SJSA1 (cell line): ENCODE measurements around the genes FXR2 and PER1.

GRCh38 chr17:7614342-7614615, 418 bp downstream of the FXR2 start:
- RAMPAGE, long total RNA: no peak

- RAMPAGE, long total RNA: no peak
Measured at GRCh38 chr17:7614616-7615721, at the start of gene FXR2. Gene FXR2, minus strand, starts transcription at chr17:7614897.

- RAMPAGE, long total RNA: no peak
Measured at GRCh38 chr17:7641748-7642132, 9.0 kb upstream of the ATP1B2 start.

DNA sequence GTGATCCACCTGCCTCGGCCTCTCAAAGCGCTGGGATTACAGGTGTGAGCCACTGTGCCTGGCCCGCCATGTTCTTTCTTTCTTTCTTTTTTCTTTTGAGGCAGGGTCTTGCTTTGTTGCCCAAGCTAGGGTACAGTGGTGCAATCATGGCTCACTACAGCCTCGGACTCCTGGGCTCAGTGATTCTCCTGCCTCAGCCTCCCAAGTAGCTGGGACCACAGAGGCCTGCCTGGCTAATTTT, 9.2 kb downstream of the TP53 start:
- RAMPAGE, long total RNA: no peak

- RAMPAGE, long total RNA: no peak
Measured at GRCh38 chr17:7834385-7834840, 396 bp downstream of the KDM6B start.

GRCh38 chr17:7837316-7838077, 3.5 kb downstream of the KDM6B start:
- RAMPAGE, long total RNA: no peak

- RAMPAGE, long total RNA: no peak
Measured at GRCh38 chr17:7845729-7846782, 8.8 kb upstream of the TMEM88 start.

- RAMPAGE, long total RNA: no peak
Measured at GRCh38 chr17:7858359-7858925, 639 bp downstream of the CYB5D1 start.

DNA sequence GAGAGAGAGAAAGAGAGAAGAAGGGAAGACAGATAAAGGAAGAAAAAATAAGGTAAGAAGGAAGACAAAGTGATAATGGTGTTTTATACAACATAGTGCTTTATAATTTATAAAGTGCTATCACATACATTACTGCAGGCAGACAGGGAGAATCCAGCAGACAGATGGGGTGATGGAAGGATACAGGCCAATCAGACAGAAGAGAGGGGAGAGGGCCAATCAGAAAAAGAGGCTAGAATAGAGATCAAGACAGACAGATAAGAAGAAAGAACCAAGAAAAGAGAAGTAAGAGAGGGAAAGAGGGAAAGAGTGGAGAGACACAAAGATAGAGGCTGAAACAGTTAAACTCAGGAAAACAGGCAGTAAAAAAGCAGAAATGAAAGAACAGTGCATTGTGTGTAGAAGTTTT, 8.6 kb upstream of the CHD3 start:
- RAMPAGE, long total RNA: no peak

DNA sequence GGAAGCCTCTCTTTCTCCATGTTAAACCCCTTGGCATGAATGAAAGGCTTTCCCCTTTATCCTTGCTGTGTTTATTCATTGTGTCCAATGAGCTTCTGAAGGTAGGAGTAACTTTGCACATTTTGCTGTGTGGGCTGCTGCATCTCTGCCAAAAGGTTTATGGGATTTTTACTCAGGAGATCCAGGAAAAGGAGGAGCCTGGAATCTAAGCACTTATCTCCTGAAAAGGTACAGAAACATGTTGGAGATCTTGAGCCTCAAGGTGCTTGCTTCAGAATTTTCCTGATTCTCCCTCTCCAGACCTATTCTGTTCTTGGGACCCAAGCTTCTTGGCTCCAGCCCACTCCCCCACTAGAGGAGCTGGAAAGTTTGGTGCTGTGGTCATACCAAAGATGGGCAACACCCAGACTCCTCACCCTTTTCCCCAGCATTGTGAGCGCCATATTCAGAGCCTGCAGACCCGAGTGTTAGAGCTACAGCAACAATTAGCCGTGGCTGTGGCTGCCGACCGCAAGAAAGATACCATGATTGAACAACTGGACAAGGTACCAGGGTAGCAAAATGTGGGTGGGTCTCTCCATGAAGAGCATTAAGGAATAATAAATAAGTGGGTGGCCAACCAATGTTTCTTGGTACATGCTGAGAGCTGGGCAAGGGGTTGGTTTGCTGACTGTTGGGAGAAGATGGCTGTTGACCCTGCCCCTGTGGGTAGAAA, 4.1 kb downstream of the CNTROB start:
- RAMPAGE, long total RNA: no peak

GRCh38 chr17:7951467-7952404, 19.7 kb downstream of the CNTROB start:
- RAMPAGE, long total RNA: no peak

DNA sequence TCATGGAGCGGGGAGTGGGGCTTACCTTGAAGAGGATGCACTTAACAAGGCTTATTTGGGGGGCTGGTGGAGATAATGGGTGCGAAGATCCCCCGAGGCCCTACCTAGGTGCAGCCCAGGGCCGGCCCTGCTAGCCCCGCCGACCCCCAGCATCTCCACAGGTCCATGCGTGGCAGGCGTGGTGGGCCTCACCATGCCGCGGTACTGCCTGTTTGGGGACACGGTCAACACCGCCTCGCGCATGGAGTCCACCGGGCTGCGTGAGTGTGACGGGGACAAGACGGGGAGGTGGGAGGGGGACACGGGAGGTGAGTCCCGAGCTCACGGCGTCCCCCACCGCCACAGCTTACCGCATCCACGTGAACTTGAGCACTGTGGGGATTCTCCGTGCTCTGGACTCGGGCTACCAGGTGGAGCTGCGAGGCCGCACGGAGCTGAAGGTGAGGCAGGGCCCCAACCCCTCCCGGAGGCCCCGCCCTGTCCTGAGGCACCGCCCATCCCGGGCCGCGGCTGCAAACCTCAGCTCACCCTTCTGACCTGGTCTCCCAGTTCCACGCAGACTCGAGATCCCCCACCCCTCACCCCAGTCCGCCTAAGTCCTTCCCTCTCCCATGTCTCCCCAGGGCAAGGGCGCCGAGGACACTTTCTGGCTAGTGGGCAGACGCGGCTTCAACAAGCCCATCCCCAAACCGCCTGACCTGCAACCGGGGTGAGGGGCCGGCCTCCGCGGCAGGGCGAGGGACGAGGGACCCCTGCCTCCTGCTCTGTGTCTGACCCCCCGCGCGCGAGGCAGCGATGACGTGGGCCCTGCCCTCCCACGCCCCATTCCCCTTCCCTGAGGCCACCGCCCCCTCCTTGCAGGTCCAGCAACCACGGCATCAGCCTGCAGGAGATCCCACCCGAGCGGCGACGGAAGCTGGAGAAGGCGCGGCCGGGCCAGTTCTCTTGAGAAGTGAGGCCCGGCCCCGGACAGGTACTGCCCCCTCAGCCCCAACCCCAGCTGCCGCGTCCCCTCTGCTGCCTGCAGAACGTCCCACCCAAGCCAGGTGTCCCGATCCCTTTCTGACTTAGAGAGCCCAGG, 13.5 kb downstream of the GUCY2D start:
- RAMPAGE, long total RNA: no peak

- RAMPAGE, long total RNA: no peak
Measured at GRCh38 chr17:8057005-8057565, 18.2 kb downstream of the ALOX15B start.

DNA sequence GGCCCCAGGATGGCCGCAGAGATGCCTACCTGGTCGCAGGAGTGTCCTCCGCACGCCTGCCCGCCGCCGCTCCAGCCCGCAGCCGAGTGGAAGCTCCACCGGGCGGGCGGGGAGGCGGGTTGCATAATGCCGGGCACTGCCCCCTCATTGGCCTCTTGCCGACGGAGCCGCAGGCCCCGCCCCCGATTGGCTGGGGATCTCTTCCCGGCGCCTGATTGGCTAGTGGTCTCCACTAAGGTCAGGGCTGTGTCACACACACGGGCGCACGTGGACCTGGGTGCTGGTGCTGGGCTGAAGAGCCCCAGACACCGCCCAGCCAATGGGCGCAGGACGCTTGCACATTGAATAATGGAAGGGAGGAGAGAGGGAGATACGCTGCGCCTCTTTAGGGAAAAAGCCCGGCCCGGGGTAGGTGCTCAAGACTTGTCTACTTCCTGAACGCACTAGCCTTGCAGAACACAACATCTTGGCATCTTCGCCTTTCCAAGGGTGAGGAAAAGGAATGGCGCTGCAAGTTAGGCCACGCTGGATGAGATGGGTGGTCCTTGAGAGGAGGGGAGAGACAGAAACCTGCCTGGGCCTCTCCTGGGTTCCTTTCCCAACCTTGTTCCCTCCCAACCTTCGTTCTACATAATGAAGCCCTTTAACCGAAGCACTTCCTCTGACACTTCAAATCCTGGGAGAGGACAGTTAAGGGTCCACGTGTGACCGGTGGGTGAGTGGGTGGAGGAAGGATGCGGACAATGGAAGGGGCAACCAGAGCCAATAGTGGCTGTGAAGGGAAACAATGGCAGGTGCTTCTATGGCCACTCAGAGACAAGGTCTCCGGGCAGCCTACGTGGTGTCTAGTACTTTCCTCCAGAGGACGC, at the start of gene PER1:
TSS of gene PER1 (minus strand) at position 97 of the 869 bp plus-strand sequence.
- RAMPAGE, long total RNA: no peak

- RAMPAGE, long total RNA: no peak
Measured at GRCh38 chr17:8155920-8155994, 3.6 kb upstream of the PER1 start.

GRCh38 chr17:8155995-8156643, 3.9 kb upstream of the PER1 start:
- RAMPAGE, long total RNA: no peak

DNA sequence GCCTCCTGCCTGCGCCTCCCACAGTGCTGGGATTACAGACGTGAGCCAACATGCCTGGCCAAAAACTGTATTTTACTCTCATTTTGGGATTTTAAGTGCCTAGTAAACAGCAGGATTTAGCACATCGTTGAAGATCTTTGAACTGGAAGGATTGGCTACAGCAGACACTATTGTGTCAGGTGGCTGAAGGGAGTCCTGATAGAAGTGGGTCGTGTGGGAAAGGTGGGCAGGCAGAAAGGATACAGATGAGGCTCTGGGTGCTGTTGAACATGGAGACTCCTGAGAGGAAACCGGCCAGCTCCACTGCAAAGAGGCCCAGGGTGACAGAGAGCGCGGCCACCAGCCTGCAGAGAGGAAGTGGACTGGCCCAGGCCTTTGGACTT, 675 bp downstream of the TMEM107 start:
- RAMPAGE, long total RNA: no peak

DNA sequence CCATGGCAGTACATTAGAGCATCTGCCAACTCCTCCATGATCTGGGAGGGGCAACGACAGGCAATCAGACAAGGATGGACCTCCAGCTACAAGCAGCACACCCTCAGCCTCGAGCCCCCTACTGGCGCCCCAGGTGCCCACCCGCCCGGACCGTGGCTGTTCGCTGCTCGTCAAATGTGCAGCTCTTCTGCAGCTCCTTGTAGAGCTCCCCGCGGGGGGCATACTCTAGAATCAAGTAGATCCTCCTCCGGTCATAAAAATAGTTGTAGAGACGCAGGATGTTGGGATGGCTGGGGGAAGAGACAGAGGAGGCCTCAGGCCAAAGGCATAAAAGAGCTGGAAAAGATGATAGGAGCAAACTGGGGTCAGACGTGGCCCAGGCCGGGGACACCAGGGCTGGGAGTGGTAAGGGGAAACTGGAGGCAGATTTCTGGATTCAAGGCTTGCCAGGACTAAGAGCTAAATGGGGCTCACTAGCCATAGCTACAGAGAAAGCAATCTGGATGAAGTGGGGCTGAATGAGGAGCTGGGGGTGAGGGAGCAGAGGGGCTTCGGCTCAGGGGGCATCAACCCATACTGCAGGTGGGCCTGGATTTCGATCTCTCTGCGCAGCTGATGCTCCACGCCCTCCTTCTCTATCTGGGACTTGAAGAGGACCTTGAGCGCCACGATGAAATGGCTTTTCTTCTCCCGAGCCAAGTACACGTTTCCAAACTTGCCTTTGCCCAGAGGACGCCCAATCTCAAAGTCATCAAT, 3.6 kb downstream of the AURKB start:
- RAMPAGE, long total RNA: no peak

DNA sequence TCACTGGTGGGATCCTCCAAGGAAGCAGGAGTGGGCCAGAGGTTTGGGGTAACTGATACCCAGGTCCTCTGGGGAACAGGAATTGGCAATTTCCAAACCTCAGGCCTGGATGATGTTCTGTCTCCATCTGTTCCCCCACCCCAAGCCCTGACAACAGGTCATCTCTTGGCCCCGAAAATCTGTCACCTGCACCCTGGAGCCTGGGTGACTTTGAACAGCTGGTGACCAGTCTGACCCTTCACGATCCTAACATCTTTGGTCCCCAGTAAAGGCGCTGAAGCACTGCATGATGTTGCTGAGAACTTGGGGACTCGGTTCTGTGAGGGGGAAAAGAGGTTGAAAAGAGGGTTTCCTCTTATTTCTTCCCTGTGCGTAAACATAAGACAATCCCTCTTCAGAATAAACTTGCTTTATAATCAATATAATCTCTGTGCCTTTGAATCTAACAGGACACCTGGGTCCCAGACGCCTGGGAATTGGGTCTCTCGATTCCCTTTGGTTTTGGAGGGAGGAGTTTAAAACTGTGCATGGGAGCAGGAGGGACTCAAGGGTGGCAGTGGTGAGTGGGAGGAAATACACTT, 1.3 kb downstream of the RANGRF start:
- RAMPAGE, long total RNA: no peak

DNA sequence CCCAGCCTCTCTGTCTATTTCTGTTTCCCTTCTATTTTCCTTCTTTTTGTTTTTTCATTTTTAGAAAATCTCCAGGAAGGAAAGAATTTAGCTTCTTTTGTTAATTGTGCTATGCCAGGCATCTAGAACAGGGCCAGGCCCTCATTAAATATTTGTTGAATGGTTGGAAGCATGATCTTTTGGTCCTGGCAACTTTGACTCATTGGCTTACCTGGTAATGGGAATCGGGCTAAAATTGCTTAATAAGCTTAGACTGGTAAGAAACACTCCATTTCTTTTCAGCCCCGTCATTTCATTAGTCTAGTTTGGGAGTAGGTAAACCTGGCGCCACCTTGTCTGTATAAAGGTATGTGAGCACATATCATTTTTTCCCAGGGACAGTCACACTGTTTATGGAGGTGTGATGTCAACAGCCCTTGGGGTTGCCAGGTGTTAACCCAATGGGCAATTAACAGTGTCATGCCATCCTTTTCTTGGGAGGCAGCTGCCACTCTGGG, 9.6 kb upstream of the NDEL1 start:
- RAMPAGE, long total RNA: no peak